Skeletal muscle cell (primary cell): ENCODE measurements around a stretch of chr7.

DNA sequence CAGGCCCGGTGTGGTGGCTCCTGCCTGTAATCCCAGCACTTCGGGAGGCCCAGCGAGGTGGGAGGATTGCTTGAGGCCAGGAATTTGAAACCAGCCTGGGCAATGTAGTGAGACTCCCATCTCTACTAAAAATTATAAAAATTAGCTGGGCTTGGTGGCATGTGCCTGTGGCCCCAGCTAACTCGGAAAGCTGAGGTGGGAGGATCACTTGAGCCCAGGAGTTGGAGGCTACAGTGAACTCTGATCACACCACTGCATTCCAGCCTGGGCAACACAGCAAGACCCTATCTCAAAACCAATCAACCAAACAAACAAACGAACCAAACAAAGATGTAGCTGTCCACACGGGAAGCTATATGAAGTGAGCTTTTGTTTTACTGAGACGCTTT is 51.0 kb upstream of the DNAJB6 start:
- RRBS, result no CpG with 5 or more reads among the region's 7 CpGs

DNA sequence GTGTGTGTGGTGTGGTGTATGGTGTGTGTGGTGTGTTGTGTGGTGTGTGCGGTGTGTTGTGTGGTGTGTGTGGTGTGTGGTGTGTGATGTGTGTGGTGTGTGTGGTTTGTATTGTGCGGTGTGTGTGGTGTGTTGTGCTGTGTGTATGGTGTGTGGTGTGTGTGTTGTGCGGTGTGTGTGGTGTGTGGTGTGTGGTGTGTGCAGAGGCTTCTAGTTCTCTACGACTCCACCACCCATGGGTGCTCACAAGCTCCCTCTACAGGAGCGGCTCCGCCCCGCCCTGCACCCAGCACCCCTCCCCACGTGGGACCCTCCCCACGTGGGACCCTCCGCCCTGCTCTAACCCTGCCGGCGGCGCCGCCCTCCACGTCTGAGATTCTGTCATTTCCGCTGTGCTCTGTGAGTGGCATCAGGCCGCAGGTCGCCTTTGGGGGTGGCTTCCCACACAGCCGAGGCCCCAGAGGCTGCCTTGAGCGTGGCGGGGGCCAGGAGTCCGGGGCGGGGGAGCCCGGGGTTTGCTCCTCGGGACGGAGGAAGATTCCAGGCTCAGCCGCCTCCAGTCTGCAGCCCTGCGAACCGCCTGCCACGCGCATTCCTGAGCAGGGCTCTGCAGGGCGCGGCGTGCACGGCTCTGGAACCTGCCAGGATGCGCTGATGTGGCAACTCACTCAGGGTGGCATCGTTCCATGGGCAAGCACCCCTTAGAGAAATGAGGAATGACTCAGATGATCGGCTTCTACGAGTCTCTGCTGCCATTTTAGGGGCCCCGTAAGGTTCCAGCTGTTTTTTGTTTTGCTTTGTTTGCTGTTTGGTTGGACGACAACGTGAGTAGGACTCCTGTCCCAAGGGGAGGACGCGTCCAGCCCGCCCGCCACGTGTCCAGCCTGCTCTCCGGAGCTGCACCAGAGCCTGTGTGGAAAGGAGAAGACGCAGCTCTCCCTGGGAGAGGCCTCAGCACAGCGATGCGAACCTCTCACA is 36.9 kb upstream of the DNAJB6 start:
- RRBS, result no CpG with 5 or more reads among the region's 51 CpGs

GRCh38 chr7:157373596-157374329 is 37.0 kb downstream of the DNAJB6 start:
- RRBS, result no CpG with 5 or more reads among the region's 18 CpGs

- RRBS, result no CpG with 5 or more reads among the region's 47 CpGs
Observed at GRCh38 chr7:157568416-157569497, 232.0 kb downstream of the DNAJB6 start.

GRCh38 chr7:158093334-158093669 is 494.3 kb downstream of the PTPRN2 start:
- RRBS, result no CpG with 5 or more reads among the region's 9 CpGs

DNA sequence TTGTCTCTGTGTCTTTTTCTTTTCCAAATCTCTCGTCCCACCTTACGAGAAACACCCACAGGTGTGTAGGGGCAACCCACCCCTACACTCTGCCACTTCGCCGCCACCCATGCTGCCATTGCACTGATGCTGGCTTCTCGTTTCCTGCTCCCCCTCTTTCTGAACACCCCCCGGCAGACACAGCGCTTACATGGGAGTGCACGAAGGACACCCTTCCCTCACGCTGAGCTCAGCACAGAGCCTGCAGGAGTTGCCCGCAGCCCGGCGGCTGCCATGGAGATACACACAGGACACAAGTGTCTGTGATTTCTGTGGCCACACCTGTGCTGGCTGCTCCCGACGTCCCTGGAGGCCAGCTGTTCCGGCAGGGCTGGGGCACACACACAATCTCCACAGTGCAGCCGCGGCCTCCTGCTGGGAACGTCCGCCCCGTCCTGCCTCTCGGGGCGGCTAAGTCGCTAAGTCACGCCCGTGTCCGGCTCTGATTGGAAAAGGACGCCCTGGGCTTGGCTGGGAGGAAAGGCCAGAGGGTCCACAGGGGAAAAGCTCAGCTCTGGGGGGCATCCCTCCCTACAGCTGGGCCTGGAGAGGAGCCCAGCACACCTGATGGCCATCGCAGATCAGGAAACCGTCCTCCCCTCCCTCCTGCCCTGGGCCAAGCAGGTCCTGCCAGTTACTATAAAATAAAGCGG is 349.8 kb downstream of the PTPRN2 start:
- RRBS, result 72% methylated on average over 2 of the region's 30 CpGs

- RRBS, result no CpG with 5 or more reads among the region's 15 CpGs
Observed at GRCh38 chr7:158407613-158408208, 179.9 kb downstream of the PTPRN2 start.

- RRBS, result 83% methylated on average over 1 of the region's 11 CpGs
Observed at GRCh38 chr7:158431603-158432152, 155.9 kb downstream of the PTPRN2 start.

DNA sequence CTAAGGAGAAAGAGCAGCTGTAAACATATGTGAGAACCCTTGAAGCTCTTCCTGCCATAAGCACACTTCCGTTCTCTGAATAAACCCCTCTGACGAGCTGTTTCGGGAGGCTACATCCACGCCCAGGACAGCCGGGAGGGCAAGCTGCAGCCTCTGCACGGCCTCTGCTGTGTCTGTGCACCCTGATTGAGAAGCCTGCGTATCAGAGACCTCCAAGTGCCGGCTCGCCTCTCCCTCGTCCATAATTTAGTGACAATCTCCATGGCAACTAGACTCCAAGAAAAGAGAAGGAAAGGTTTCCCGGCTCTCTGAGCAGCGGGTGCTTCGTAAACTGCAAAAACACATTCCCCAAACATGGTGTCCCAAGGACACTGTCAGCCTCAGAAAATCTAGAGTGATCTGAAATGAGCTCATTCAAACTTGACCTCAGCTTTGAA is 114.3 kb downstream of the PTPRN2 start:
- RRBS, result 7% methylated on average over 6 of the region's 13 CpGs

GRCh38 chr7:158736939-158737278 is 32.3 kb upstream of the NCAPG2 start:
- RRBS, result no CpG with 5 or more reads among the region's 9 CpGs

GRCh38 chr7:158764428-158764891 is 59.9 kb upstream of the NCAPG2 start:
- RRBS, result no CpG with 5 or more reads among the region's 4 CpGs

DNA sequence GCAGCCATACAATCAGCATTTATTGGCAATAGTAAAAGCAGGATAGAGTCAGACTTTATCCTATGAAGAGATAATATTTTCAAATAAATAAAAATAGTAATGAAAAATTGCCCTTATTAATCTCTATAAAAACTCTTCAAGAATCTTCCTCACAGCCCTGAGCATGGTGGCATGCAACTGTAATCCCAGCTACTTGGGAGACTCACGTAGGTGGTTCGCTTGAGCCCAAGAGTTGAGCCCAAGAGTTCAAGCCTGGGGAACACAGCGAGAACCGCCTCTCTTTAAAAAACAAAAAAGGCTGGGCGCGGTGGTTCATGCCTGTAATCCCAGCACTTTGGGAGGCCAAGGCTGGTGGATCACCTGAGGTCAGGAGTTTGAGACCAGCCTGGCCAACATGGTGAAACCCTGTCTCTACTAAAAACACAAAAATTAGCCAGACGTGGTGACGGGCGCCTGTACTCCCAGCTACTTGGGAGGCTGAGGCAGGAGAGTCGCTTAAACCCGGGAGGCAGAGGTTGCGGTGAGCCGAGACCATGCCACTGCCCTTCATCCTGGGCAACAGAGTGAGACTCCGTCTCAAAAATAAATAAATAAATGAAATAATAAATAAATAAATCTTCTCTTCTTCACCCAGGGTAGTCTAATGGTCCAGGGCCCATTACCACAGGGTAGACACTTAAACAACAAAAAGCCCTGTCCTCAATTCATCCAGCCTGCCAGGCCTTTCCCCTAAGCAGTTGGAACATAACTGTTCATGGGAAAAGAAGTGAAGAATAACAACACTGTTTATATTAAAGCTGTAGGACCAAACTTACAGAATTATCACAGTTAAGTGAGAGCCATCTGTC is 4.4 kb downstream of the ESYT2 start:
- RRBS, result no CpG with 5 or more reads among the region's 14 CpGs

DNA sequence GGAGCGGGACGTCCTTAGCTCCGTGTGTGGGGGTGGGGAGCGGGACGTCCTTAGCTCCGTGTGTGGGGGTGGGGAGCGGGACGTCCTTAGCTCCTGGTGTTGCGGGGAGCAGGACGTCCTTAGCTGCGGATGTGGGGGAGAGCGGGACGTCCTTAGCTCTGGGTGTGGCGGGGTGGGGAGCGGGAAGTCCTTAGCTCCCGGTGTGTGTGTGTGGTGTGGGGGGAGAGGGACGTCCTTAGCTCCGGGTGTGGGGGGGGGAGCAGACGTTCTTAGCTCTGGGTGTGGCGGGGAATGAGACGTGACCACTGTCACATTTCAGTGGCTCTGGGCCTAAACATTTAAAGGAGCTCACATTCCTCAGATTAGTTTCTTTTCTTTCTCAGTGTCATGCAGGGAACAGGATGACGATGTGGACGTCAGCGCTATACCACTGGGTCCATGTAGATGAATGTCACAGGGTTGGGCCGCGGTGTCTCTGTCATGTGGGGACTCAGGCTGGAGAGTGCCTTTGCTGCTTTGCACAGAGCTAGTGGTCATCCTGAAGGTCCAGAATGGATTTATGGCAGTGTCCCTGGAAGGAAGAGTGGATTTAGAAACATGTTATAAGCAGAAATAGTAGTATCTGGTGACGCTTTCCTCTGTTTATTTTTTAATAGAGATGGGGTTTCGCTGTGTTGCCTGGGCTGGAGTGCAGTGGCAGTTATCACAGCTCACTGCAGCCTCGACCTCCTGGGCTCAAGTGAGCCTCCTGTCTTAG is 7.7 kb downstream of the DYNC2I1 start:
- RRBS, result 12% methylated on average over 2 of the region's 29 CpGs

DNA sequence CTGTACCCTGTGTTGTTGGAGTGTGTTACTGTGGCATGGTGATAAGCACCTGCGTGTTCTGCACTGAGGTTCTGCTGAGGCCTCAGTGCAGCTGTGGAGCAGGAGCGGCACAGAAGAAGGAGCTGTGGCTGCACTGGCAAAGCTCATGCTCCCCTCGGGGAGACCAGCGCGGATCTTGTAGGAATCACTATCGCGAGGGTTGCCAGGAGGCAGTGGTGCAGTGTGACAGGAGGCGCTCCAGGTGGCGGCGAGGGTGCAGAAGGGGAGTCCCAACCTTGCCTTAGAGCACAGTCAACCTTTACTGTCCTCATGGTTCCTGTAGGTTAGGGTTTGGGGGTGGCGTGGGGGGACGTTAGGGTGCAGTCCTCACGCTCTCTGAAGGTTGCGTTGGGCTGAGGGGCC is 11.0 kb downstream of the DYNC2I1 start:
- RRBS, result no CpG with 5 or more reads among the region's 14 CpGs

DNA sequence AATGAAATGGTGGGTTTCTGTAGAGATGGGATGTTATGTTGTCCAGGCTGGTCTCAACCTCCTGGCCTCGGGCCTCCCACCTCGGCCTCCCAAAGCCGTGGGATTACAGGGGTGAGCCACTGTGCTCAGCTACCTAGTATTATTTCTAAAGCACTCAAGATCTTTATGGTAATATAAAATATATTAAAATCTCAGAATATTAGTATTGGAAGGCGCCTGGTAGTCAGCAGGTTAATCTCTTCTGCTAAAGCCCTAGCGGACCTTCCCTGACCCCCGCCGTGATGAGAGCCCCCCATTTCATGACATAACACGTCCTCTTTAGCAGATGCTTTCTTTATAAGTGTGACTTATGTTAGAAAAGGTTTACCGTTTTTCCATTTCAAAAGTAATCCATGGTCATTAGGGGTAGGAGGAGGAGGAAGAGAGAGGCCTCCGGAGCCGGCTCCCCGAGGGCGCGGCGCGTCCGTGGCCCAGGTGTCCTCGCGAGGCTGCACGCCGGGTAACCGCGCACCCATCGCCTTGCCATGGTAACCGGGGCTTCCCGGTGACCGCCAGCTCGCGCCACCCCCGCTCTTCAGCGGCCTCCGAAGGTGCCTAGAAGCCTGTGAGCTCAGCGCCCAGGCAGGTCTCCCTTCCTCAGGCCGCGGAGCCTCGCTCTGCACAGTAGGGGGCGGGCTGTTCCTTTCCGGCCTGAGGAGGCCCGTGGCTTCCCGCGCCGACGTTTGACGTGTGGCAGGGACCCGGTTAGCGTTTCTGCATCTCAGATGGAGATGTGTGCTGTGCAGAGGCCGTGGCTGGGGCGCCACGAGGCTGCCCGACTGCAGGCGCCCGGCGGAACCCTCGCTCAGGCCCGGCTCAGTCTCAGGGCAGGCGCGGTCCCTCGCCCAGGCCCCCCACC is 116.9 kb downstream of the DYNC2I1 start:
- RRBS, result 92% methylated on average over 28 of the region's 58 CpGs

GRCh38 chr7:159005496-159006257 is 139.0 kb downstream of the VIPR2 start:
- RRBS, result 94% methylated on average over 5 of the region's 52 CpGs

GRCh38 chr7:159093591-159094395 is 50.9 kb downstream of the VIPR2 start:
- RRBS, result 69% methylated on average over 6 of the region's 25 CpGs